Mesenchymal stem cell of Wharton's jelly (primary cell): ENCODE data around the gene GRM7.

- CAGE, long polyA plus RNA: no peak
These were observed 121.8 kb upstream of the CHL1 start for GRCh38 chr3:74498-75347.

DNA sequence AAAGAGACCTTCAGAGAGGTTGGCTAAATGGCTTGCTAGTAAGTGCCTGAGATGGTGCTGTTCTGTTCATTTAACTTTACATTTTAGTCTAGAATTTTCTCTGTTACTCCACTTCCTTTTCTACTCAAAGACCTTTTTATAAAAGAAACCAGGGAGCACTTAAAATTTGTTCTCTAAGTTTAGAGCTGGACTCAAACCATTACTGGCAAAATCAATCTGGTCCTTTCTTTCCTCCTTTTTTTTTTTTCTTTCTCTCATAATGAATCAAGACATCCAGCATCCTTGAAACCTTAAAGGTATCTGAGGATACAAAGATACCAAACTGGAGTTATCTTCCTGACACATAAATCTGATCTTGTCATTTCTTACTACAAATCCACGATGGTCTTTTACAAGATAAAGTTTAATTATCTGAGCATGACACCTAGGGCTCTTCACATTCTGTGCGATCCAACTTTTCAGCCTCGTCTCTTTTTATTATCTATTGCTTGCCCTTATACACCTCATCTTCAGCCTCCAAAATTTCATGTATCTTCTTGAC is 36.3 kb downstream of the CHL1 start:
- CAGE, long polyA plus RNA: no peak

- CAGE, long polyA plus RNA: no peak
These were observed 338.9 kb downstream of the CHL1 start for GRCh38 chr3:535536-535795.

DNA sequence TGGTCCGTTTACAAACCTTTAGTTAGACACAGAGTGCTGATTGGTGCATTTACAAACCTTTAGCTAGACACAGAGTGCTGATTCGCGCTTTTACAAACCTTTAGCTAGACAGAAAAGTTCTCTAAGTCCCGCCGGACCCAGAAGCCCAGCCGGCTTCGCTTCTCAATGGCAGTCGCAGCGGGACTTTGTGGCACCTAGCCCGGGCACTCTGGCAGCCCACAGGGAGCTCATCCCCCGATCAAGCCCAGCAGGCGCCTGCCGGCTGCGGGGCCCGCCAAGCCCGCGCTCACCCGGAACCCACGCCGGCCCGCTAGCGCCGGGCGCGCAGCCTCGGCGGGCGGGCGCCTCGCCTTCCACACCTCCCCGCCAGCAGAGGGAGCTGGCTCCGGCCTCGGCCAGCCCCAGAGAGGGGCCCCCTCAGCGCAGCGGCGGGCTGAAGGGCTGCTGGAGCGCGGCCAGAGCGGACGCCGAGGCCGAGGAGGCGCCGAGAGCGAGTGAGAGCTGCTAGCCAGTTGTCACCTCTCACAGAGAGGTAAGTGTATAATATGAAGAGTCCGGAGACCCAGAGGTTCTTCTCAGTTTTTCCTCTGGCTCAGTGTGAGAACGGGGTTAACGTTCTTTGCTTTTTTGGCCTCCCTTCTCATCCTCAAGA is 339.4 kb downstream of the CHL1 start:
- CAGE, long polyA plus RNA: no peak

GRCh38 chr3:3038393-3039208 is 71.6 kb downstream of the IL5RA start:
- CAGE, long polyA plus RNA: no peak

- CAGE, long polyA plus RNA: no peak
These were observed 3.8 kb downstream of the SETMAR start for GRCh38 chr3:4306882-4307505.

DNA sequence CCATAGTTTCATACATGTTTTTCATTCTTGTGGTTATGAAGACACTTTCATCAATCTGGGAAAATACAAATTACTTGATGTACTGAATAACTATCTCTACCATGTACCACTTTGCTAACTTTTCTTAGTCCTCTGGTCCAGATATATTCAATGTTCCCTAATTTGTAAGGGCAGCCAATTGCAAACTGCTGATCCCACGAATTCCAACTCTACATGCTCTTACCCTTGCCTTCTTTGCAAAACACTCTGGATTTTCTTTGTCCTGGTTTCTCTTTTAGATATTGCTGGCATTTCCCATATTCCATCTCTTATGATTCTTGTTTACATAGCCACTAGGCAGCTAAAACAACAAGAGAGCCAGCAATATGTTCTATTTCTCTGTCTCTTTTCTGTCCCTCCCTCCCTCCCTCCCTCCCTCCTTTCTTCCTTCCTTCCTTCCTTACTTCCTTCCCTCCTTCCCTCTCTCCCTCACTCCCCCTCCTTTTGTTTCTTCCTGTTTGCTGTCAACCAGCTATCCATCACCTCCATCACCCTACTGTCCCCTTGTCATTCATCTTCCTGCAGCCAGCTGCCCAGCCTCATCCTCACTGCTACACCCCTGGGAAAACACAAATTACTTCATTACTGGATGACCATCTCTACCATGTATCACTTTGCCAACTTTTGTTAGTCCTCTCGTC is 33.8 kb downstream of the SETMAR start:
- CAGE, long polyA plus RNA: no peak

GRCh38 chr3:4583331-4583884 is 90.3 kb downstream of the ITPR1 start:
- CAGE, long polyA plus RNA: no peak

GRCh38 chr3:4718596-4719639 is 225.8 kb downstream of the ITPR1 start:
- CAGE, long polyA plus RNA: no peak

GRCh38 chr3:4759604-4760459 is 219.4 kb upstream of the BHLHE40 start:
- CAGE, long polyA plus RNA: no peak

- CAGE, long polyA plus RNA: no peak
These were observed 112.4 kb upstream of the BHLHE40 start for GRCh38 chr3:4866653-4867471.

GRCh38 chr3:4996284-4996712 is 17.1 kb downstream of the BHLHE40 start:
- CAGE, long polyA plus RNA: no peak

- CAGE, long polyA plus RNA: no peak
These were observed 23.3 kb downstream of the BHLHE40 start for GRCh38 chr3:5002568-5002847.

DNA sequence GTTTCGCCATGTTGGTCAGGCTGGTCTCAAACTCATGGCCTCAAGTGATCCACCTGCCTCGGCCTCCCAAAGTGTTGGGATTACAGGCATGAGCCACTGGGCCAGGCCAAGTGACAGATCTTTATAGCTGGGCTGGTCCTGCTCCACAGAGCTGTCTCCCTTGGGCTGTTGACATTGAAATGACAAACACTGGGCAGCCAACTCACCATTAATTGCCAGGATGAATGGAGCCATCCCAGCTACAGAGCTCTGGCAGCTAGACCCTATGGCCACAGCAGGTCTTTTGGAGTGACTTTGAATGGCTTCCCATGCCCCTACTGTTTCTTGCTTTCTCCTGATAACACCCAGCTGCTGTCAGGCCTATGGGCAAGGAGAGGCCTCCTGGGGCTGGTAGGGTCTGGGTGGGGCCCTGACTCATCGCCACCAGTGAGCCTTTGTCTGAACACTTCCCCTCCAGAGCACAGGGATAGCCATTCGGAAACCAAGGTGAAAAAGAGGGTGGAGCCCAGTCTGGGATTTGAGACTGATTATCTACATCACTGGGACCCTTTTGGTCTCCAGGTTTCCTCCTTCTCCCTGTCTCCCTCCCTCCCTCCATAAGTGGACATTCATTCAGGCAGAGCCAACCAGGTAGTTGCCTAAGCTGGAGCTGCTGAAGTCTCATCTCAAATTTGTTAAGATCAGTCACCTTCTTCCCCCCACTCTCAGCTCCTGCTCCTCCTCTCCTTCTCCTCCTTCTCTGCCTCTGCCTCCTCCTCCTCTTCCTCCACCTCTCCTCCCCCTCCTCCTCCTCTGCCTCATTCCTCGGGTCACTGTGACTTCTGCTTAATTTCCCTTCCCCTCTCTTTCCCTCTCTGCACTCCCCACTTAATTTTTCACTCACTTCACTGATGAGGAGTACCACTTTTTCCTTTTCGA is 34.0 kb downstream of the BHLHE40 start:
- CAGE, long polyA plus RNA: no peak

DNA sequence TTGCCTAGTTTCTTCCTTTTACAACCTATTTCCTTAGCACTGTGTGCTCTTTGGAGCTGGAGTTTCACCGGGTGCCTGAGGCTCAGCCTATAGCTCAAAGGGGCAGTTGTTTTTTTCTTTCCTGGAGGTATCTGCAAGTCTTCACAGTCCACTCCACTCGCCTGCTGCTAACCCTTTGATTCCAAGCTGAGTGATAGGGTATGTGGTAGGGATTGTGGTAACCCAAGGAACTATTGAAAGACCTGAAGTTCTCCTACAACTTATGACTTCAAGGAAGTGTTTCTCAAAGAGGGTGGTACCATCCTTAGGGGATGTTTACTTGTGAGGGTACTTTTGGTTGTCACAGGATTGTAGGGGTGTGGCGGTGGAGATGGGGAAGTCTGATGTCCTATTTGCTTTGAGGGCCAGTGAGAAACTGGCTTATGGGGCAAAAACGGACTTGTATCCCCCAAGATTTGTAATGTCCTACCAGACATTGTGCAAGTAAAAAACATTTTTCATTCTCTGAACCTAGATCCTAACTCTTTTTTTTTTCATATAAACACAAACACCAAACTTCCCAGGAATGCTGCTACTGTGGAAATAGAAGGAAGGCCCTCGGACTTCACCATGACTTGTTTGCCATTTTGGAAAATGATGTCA is 66.4 kb upstream of the ARL8B start:
- CAGE, long polyA plus RNA: no peak

DNA sequence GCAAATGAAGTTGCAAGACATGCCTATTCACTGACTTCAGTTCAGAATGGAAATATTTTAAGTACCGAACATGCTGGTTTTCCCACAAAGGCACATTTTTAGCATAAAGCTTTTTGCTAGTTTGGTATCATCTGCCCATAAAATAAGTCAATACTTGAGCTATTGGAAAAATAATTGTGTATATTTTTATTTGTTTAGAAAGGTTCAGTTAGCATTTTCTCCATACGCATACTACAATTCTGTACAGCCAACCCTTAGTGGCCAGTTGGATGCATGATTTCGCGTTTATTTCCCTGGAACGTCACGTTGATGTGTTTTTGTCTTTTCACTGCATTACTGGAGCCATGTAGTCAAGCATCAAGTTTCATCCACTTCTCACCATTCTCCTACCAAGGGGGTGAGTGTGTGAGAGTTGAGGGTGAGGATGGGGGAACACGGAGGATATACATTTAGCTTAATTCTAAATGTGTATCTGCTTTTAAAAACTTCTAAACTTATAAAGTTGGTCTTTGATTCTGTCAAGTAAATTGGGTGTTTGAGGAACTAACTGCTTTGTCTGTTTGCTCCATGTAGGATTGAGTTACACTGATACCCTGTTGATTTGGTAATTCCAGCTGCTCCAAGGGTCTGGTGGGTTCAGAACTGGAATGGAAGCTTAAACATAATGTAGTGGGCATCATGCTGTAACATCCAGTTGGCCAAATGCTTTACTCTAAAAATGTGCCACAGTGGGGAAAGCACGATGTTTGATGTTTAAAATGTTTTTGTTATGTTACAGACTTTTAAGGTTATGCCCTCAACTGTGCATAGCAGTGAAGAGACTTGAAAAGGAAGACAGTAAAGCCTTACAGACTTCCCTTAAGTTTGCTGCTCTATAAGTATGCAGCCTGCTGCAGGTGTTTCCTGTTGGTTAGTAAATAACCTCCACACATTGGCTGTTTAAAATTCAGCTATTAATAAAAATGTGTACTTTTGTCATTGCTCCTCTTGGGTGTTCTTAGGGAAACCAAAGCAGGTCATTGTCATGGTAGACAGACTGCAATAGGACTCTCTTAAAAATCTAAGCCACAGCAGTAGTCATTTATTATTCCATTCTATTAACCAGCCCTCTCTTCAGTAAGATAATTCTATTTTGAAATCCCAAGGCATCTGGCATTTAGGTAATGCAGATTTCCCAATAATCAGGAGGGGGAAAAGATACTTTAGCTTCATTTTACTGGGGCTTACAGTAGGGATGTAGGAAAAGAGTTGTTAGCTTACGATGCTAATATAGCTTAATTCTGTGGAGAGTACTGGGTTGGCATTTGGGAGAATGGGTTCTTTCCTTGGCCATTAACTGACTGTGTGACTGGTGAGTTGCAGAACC is 6.0 kb upstream of the EDEM1 start:
- CAGE, long polyA plus RNA: no peak

DNA sequence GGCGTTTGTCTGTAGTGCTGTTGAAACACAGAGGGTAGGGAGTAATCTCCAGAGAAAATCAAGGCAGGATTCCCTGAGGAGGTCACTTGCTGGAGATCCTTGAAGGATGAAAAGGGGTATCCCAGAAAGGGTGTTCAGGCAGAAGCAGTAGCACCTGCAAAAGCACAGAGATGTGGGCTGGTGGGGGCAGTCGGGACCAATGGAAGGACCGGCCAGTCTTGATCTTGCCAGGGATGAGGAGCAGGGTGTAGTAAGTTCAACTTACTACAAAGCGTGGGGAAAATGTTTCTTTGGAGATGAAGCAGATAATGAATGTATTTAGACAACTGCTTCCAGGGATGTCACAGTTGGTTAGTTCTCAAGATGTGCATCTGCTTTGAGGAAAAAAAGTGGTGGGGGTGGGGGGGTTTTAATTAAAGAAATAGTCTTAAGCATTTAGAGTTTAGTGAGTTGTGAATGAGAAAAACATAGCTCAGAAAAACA is 27.4 kb downstream of the EDEM1 start:
- CAGE, long polyA plus RNA: no peak

DNA sequence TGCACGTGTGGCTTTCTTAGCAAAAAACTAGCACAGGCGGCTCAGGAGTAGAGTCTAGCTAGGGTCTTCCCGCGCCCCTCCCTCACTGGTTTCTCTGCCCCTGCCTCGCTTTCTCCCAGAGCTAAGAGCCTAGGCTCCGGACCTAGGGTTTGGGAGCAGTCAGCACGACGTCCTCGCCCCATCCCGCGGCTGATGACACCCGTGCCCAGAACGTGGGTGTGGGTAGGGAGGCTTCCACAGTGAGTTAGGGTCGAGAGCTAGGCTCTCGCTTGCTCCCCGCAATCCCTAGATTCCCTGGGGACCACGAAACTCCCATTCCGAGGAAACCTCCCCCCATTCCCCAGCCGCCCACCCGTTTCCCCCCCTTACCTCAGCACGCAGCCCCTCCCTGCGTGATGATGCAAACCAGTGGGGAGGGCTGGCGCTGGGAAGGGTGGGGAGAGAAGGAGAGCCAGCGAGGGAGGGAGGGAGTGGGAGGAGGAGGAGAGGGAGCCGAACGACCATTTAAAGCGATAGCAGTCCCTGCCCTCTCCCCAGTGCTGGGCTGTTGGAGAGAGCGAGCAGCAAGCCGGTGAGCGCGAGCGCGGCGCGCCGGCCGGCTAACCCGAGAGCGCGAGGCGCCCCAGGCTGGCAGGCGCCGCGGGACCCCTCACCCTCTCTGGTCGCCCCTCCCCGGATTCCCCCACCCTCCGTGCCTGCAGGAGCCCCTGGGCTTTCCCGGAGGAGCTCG is at the start of gene GRM7:
Gene GRM7, plus strand, starts transcription at position 536 of the 730 bp plus-strand sequence.
- CAGE, long polyA plus RNA: no peak

- CAGE, long polyA plus RNA: no peak
These were observed 57.3 kb upstream of the LMCD1 start for GRCh38 chr3:8444223-8444887.

- CAGE, long polyA plus RNA: no peak
These were observed 40.6 kb upstream of the LMCD1 start for GRCh38 chr3:8460923-8461509.